ENCODE measurements around a stretch of chr11.

DNA sequence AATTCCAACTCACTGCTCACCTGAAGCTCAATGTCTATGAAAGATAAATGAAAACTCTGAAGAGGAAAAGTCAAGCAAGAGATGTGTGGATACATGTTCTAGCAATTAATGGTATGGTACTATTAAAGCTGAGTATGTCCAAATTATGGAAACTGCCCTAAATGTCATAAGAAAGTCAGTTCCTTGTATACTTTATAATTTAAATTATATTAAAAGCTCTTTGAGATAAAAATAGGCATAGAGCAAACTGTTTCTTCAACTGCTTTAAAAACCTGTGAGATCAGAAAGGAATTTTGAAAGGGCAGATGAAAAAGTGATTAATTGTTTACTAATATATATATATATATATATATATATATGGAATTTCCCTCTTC, 43.4 kb downstream of the ETS1 start:
- PRO-cap, 2 experiments, result no peak in any of the 2 experiments

DNA sequence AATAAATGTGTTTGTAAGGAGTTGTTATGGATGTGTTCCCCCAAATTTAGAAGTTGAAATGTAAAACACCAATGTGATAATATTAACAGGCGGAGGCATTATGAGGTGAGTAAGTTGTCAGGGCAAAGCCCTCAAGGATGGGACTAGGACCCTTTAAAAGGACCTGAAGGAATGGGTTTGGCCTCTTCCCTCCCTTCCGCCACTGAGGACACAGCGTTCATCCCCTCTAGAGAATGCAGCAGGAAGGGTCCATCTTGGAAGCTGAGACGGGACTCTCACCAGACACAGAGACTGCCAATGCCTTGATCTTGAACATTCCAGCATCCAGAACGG, 22.3 kb downstream of the ETS1 start:
- PRO-cap, 2 experiments, result no peak in any of the 2 experiments

- PRO-cap, 2 experiments, result no peak in any of the 2 experiments
Observed at GRCh38 chr11:128685921-128686694, 7.8 kb upstream of the FLI1 start.

GRCh38 chr11:128694476-128695532, 932 bp downstream of the FLI1 start:
- PRO-cap, 2 experiments, result no peak in any of the 2 experiments

DNA sequence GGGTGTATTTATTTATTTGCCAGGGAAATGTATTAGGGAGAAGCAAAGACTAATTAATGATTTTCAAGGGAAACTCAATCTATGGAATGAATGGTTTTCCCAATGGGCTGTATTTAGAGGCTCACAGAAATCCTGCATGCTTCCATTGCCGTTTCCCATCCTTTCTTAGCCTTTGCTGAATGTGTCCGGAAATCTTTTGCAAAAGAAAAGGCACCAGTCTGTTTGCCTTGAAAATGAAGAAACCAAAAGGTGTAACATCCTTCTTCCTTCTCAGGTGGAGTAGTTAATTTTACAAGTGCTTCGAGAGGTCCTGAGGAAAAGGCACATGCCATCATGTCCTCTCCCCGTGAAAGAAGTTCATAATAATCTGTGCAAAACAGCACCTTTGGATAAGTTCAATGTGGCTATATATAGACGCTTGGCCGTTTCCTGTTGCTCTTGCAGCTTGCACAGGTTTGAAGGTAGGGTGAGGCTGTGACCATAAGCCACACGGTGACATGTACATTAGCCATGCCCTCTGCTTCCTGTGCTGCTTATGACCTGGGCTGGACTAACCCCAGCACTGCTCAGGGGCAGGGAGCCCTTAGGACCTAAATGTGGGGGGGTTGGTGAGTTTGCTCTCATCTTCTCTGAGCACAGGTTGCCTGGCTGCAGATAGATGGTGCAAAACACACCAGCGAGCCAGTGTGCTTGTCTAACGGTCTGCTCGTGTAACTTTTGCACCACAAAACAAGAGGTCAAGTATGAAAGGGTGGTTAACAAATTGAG, 37.0 kb downstream of the FLI1 start:
- PRO-cap, 2 experiments, result no peak in any of the 2 experiments

- PRO-cap, 2 experiments, result no peak in any of the 2 experiments
Observed at GRCh38 chr11:128936556-128937144, 6.0 kb downstream of the TP53AIP1 start.

- PRO-cap, 2 experiments, result no peak in any of the 2 experiments
Observed at GRCh38 chr11:129030850-129031312, 88.2 kb upstream of the TP53AIP1 start.

- PRO-cap, 2 experiments, result no peak in any of the 2 experiments
Observed at GRCh38 chr11:129260607-129261195, 68.6 kb upstream of the ARHGAP32 start.

DNA sequence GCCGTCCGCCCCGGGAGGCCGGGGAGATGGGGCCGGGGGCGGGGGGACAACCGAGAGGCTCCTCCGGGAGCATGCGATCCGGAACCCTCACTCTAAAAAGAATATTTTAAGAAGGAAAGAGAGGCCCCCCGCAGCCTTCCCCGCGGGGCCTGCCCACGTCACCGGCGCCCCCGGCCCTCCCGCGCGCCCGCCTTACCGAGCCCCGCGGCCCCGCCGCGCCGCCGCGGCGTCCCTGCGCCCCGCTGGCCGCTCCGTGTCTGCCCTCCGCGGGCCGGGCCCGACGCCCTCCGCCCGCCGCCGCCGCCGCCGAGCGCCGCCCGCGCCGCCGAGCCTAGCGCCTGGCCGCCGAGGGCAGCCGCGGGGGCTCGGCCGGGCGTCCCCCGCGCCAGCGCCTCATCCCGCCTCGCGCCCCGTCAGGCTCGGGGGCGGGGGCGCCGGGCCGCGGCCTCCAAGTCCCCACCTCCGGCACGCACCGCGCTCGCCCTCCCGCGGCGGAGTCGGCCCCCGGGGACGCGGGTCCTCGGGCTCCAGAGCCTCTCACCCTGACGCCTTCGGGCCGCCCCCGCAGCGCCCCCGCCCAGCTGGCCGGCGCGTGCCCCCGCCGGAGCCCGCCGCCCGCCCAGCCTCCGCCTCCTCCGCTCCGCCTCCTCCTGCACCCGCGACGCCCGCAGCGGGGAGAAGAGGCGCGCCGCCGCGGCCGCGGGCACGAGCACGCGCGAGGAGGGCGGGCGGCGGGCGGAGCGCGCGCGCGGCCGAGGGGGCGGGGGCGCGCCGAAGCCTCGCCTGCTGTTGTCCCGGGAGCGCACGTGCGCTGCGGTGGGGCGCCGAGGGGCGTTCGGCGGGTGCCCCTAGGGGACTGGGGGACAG, 87.1 kb upstream of the ARHGAP32 start:
- PRO-cap, 2 experiments, result peak in 2 of 2 experiments; most common plus-strand start position 789 of the sequence (in 2); most common minus-strand start position 259 of the sequence (in 1)

DNA sequence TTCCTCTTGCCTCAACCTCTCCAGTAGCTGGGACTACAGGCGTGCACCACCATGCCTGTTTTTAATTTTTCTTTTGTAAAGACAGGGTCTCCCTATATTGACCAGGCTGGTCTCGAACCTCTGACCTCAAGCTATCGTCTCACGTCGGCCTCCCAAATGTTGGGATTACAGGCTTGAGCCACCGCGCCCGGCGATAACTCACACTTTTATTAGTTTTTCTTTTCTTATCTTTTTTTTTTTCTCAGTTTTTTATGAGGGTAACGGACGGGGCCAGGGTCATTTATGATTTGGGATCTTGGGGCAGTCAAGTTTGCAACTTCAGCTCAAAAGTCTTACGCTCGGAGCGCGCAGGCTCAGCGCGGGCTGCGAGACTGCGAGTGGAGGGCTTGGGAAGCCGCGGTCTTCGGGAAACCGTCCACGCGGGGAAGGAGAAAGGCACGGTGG, 747 bp upstream of the BARX2 start:
- PRO-cap, 2 experiments, result no peak in any of the 2 experiments

DNA sequence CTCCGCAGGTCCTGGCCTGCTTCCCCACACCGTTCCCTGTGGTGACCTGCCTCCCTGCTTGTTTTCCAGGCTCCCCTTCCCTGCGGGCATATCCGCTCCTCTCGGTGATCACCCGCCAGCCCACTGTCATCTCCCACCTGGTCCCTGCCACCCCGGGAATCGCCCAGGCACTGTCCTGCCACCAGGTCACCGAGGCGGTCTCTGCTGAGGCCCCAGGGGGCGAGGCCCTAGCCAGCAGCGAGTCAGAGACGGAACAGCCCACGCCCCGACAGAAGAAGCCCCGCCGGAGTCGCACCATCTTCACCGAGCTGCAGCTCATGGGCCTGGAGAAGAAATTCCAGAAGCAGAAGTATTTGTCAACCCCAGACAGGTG, 61.0 kb downstream of the BARX2 start:
- PRO-cap, 2 experiments, result no peak in any of the 2 experiments

GRCh38 chr11:129824823-129825927, 9.5 kb downstream of the TMEM45B start:
- PRO-cap, 2 experiments, result no peak in any of the 2 experiments

- PRO-cap, 2 experiments, result no peak in any of the 2 experiments
Observed at GRCh38 chr11:129854297-129855093, 38.8 kb downstream of the TMEM45B start.

DNA sequence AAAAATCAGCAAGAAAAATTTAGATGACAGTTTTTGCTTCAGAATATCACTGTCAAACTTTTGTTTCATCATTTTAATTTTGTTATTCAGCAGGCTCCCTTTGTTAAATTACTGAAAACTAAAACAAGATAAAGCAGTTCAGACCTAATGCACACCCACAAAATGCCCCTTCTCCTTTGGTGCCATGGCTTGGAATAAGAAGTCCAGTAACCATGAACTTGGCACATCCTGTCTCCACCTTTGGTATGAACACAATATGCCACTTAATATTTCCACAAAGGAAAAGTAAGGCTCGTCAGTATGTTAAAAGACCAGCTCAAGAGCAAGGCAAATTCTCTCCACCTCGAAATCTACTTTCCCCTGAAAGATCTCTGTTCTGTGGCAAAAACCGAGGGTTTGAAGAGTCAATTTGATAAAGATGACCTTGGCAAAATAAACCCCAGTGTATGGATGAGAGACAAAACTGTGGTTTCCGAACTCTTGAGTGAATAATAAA, 6.4 kb upstream of the NFRKB start:
- PRO-cap, 2 experiments, result no peak in any of the 2 experiments

GRCh38 chr11:129910306-129910759, 15.0 kb upstream of the NFRKB start:
- PRO-cap, 2 experiments, result no peak in any of the 2 experiments

GRCh38 chr11:130022169-130022708, 19.6 kb upstream of the PRDM10 start:
- PRO-cap, 2 experiments, result no peak in any of the 2 experiments

DNA sequence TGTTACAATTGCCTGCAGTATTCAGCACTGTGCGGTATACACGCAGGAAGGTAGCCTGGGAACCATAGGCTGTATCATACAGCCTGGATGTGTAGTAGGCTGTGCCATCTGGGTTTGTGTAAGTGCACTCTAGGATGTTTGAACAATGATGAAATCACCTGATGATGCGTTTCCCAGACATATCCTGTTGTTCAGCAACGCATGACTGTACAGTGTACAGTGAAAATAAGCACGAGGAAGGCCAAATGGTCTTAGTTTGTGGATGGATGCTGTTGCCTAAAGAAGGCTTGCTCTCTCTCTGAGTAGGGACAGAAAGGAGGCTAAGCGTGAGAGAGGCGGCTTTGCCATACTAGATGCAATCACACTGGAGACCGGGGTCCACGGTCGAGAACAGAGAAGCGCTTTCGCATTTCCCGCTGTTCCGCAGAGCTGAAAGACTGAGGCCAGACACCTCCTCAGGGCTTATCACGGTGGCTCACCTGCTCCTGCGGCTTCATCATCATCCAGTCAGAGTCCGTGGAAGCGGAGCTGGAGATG, 27.6 kb upstream of the APLP2 start:
- PRO-cap, 2 experiments, result peak in 1 of 2 experiments; most common plus-strand start position 244 of the sequence (in 1)

DNA sequence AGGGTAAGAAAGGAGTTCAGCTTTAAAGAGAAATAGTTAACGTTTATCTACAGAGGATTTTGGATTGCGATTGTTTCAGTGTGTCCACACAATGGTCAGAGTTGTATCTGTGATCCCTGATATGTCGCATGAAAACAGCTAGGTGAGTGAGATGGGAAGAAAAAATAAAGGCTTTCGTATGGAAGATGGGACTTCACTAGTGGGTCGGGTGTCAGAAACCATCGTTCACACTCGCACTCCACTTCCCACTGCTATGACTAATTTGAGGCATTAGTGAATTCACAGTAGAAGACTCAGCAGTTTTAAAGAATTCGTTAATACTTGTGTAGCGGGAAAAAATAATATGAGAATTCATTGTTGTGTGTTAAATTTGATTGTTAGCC, 1.6 kb downstream of the APLP2 start:
- PRO-cap, 2 experiments, result no peak in any of the 2 experiments

- PRO-cap, 2 experiments, result no peak in any of the 2 experiments
Observed at GRCh38 chr11:130129931-130130393, 29.6 kb upstream of the ST14 start.

DNA sequence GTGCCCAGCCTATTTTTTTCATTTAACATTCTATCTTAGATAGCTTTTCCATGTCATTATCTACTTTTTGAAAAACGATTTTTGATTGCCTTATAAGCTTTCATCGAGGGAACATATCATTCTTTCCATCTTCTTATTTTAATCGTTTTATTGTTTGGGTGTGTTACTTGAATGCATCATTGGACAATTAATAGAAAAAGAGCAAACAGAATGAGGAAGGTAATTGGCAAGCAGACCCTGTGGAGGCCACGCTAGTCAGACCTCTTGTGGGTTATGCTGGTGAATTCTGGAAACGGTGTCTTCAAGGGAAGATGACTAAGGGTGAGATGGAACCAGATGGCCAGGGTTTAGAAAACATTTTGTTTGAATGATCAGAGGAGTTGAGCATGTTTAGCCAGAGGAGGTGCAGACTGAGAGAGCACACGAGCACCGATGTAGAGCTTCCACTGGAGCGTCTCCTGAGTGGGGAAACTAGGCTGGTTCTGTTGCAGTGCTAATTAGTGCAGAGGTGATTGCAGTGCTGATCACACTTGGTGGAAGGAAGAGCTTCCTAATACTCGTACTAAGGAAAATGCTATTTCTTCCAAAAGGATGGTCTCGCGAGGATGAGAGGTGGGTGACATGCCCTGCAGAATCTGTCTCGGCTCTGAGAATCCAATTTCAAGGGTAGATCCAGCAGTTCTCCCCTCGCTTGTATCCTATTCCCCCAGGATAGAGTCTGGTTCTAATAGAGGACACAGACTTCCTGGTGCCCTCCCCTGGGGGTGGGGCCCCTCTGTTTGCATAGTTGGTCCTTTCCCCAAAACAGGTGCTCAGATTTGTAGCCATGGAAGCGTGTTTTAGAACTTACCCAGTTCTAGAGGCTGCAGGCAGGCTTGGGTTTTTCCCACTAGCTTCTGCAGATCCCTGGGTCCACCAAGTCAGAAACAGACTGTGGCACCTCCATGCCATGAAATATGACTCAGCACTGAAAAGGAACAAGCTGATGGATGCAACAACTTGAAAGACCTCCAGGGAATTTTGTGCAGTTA, 8.7 kb downstream of the ST14 start:
- PRO-cap, 2 experiments, result no peak in any of the 2 experiments